Measurements from ENCODE around the gene CHIC1.

- RRBS = no CpG with 5 or more reads among the region's 9 CpGs
Measured at GRCh38 chrX:71107767-71108491, 1.4 kb upstream of the CXorf65 start.

DNA sequence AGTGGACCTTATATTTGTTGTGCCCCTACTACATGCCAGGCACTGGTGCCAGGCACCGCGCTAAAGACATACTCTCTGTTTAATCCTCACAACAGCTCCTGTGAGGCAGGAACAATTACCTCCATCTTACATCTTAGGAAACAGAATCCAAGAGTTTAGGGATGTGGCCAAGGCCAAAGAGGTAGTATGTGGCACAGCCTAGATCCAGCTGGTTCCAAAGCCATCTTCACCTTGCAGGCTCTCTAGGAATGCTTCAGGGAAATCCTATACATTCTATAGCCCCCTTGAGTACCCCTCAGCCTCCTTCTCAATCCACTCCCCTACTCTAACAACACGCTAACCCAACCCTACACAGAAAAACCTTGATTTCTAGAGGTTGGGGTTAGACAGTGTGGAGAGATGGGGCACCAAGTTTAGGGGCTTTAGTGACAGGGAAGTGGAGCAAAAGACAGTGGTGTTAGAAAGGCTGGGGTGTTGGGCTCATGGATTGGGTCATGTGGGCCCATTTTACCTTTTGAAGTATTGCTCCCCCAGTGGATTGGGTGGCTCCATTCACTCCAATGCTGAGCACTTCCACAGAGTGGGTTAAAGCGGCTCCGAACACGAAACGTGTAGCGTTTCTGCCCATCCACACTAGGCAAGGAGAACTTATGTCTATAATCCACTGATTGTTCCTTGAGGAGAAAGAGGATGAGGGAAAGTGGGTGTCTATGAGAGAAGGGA, 2.3 kb upstream of the CXorf65 start:
- RRBS = no CpG with 5 or more reads among the region's 8 CpGs

GRCh38 chrX:71299840-71300936, 1.4 kb upstream of the ITGB1BP2 start:
- RRBS = no CpG with 5 or more reads among the region's 18 CpGs

DNA sequence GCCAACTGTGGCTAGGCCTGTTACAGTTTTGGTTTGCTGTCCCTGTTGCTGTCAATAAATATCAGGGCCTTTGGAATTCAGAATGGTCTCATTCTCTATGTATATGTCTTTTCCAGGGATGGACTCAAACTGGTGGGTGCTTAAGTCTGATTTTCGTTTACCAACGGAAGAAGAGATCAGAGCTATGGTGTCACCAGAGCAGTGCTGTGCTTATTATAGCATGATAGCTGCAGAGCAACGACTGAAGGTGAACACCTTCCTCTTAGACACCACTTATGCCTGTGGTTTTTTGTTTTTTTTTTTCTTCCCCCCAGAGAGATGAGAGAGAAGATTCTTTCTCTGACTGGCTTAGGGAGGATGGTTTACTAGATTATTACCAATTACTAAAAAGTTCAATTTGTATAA, 22.5 kb downstream of the TAF1 start:
- RRBS = no CpG with 5 or more reads among the region's 3 CpGs

- RRBS = no CpG with 5 or more reads among the region's 14 CpGs
Measured at GRCh38 chrX:71534276-71534727, 1.4 kb downstream of the OGT start.

GRCh38 chrX:71545330-71546063, 12.6 kb downstream of the OGT start:
- RRBS = no CpG with 5 or more reads among the region's 11 CpGs

- RRBS = no CpG with 5 or more reads among the region's 7 CpGs
Measured at GRCh38 chrX:71573999-71575039, 3.9 kb upstream of the GCNA start.

GRCh38 chrX:71579070-71579744, 970 bp downstream of the GCNA start:
- RRBS = no CpG with 5 or more reads among the region's 28 CpGs

DNA sequence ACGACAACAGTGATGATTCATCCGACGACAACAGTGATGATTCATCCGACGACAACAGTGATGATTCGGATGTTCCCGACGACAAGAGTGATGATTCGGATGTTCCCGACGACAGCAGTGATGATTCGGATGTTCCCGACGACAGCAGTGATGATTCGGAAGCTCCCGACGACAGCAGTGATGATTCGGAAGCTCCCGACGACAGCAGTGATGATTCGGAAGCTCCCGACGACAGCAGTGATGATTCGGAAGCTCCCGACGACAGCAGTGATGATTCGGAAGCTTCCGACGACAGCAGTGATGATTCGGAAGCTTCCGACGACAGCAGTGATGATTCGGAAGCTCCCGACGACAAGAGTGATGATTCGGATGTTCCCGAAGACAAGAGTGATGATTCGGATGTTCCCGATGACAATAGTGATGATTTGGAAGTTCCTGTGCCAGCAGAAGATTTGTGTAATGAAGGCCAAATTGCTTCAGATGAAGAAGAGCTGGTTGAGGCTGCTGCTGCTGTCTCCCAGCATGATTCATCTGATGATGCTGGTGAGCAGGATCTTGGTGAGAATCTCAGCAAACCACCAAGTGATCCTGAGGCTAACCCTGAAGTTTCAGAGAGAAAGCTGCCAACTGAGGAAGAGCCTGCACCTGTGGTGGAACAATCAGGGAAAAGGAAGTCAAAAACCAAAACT, 14.3 kb downstream of the CXCR3 start:
- RRBS = no CpG with 5 or more reads among the region's 39 CpGs

DNA sequence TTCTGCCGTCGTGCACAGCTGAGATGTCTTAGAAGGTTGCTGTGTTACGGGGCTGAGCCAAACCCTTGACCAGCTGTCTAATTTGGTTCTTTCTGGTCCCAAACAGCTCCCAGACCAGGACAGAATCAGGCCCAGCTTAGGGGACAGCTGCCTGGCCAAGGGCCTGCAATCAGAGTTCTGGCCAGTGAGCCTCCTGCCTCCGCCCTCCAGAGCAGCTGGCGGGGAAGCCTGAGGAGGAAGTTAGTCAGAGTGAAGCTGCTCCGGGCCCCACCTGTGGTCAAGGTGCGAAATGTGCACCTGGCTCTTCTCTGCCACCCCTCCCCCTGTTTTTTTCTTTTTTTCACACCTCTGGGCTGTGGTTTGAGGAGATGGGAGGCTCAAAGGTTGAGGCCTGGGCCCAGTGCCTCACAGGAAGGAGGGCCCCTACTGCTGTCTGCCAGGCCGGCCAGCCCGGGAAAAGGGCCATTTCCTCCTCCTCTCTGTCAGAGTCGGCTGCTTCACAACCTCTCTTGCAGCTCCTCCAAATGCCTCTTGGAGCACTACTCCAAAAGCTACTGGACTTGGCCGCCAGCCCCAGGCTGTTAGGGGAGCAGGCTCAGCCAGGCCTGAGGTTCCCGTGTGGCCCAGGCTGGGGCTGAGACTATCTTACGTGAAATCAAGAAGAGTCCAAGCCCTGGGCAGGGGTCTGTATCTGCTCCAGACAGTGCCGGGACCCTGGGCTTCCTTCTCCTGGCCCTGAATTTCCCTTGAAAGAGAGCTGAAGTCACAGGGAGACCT, 4.3 kb upstream of the CXCR3 start:
- RRBS = no CpG with 5 or more reads among the region's 14 CpGs

DNA sequence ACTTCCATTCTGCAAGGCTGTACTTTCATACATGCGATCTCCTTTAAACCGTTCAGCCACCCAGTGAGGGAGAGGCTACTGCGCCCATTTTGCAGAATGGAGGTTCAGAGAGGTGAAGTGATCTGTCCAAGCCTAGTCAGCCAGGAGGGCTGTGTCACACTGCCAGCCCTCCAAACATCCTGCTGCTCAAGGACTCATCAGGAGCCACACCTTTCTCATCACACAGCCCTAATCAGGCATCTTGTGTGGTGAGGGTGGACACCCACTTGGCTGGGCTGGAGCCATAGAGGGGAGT, 5.3 kb upstream of the CXCR3 start:
- RRBS = no CpG with 5 or more reads among the region's 3 CpGs

- RRBS = no CpG with 5 or more reads among the region's 7 CpGs
Measured at GRCh38 chrX:72029782-72030643, 119.4 kb downstream of the NHSL2 start.

- RRBS = no CpG with 5 or more reads among the region's 4 CpGs
Measured at GRCh38 chrX:72102744-72103085, 78.8 kb upstream of the PIN4 start.

GRCh38 chrX:73562964-73563981, at the start of gene CHIC1:
Gene CHIC1, plus strand, starts transcription at chrX:73563197.
- RRBS = no CpG with 5 or more reads among the region's 54 CpGs

- RRBS = no CpG with 5 or more reads among the region's 6 CpGs
Measured at GRCh38 chrX:73830841-73831400, 267.9 kb downstream of the CHIC1 start.

DNA sequence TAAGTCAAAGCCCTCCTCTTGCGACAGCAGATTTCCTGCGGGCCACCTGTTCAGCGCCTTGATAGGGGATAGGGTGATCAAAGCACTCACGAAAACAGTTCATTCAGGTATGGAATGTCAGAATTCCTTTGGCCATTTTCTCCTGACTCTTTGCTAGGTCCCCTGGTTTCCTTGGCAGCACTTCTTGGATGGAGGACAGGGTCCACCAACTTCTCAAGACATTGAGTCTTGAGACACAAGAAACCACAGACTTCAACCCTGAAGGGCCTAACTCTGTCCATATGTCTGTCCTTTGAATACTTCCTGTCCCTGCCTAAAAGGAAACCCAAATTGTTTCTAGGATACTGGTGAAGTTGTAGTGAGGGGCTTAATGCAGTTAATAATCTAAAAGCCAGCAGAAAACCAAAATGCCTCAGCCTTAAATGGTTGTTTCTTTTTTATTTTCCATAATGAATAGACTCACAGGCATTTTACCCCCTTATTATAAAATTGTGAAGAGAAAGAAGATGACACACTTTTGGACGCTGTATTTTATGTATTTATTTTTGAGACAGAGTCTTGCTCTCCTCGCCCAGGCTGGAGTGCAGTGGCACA, 98.4 kb upstream of the ZCCHC13 start:
- RRBS = no CpG with 5 or more reads among the region's 6 CpGs

DNA sequence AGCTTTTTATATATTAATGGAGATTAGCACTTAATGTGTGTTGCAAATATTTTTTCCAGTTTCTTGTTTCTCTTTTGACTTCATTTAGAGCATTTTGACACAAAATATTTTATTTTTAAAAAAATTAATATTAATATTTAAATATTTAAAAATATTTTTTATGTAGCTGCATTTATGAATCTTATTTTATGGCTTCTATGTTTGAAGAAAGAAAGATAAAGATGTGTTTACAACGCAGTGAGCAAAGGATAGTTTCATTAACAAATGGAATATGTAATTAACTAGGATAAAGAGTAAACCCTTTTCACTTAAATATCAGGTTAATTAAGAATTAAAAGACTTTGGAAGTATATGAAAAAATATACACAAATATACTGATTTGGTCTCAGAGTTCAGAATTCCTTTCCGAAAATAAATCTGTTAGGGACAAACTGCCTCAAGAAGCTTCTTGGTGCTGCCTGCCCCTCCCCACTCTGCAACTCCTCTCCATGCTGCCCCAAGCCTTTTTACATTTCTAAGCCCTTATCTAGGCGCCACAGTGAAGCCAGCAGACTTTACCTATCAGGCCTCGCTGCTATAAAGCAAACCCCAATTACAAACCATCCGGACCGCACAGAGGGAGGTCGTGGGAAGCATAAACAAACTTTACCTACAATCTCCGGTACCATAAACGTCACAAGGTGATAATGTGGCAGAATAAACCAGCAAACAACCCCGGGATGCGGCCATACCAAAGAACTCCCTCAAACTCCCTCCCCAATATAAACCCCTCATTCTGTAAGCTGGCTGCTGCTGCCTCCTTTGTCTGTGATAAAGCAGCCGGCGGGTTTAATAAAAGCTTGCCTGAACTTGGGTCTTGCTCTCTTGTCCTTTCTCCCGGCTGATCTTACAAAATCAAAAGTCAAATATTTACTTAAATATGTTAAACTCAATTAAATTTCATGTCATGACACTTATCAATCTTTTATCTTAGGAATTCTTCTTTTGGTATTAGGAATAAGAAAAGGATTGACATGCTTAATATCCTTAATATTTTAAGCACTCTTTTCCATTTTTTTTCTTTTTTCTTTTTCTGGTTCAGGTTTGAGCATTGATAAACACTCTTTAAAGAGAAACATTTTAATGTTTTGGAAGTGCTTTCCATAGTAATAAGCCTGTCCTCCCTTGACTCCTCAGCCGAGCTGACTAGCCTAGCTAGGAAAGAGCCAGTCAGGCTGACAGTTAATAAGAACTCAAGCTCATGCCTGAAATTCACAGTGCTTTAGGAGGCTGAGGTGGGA, 54.0 kb upstream of the ZCCHC13 start:
- RRBS = 100% methylated on average over 2 of the region's 15 CpGs

- RRBS = no CpG with 5 or more reads among the region's 2 CpGs
Measured at GRCh38 chrX:74251309-74251938, 52.6 kb upstream of the ZCCHC13 start.

GRCh38 chrX:74613421-74613674, 1.1 kb downstream of the RLIM start:
- RRBS = no CpG with 5 or more reads among the region's 5 CpGs

GRCh38 chrX:75155269-75155746, 775 bp downstream of the ABCB7 start:
- RRBS = no CpG with 5 or more reads among the region's 7 CpGs